ENCODE data around the gene CFHR2.

DNA sequence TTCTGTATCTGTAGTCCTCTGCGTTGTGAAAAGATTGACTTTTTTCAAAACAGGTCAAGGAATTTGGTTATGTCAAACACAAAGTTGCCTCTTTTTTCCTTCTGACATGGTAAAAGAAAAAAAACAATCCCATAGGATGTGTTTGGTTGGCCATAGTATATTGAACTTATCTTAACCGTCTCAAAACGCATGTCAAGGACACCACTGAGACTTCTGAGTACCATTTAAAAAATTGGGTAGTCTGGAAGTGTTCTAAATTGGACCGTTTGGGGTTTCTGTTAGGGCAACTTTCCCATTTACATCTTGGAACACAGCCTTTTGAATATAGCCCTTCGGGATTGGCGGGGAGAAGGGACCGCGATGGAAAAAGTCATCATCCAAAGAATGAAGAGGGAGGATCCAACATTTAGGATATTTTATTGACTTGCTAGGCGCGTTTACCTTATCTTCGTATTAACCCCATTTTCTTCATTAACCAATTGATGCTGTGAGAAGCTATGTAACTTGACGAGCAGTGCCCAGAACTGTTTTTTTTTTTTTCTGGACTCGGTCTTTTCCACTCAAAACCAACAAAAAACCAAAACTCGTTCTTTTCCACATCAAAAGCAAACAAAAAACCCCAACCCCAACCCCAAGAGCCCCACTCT lies 844 bp upstream of the CDC73 start:
- PRO-cap, result no peak
- RRBS, 2 experiments, result no CpG with 5 or more reads among the region's 14 CpGs

DNA sequence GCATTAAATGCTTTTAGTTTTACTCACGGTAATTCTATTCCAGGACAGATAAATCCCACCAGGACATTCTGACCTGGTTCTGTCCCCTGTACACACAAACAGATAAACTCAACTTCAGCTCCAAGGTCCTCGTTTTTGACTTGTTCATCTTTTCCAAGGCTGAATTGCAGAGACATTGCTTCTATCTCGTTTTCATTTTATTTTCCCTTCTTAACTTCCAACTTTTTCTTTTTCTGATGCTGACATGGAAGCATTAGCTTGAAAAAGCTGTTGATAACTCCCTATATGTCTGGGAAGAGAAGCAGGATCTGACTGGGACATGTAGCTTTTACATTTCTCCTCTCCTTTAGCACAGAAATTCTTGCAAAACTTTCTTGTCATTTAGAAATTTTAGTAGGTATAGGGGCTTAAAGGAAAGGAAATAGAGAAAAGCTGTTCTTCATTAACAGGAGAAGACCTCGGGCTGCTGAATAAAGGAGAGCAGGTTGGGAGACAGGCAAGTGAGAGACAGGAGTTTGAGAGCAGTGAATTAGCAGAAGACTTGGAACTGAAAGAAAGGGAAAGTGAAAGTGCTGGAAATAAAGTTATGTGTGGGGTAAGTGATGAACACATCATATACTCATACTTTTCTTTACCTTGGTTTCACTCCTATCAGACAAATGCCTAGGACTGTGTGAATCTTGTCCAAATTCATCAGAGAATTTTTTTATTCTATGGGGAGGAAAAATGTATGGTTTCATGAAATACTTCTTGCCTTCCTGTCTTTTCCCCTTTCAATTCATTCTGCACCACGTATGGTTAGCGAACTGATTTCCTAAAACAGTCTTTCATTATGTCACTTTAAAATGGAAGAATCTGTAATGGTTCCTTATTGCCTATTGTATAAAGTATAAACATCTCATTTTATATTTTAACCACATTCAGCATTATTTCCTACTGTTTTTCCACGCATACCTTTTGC lies 231.9 kb upstream of the B3GALT2 start:
- PRO-cap, result no peak
- RRBS, 2 experiments, result no CpG with 5 or more reads among the region's 7 CpGs

GRCh38 chr1:193457612-193458155 lies 271.3 kb upstream of the B3GALT2 start:
- PRO-cap, result no peak
- RRBS, 2 experiments, result no CpG with 5 or more reads among the region's 9 CpGs

- PRO-cap, result no peak
- RRBS, 2 experiments, result no CpG with 5 or more reads among the region's 5 CpGs
These were observed 275.3 kb upstream of the B3GALT2 start for GRCh38 chr1:193461590-193462156.

GRCh38 chr1:194069630-194069995 lies 883.2 kb upstream of the B3GALT2 start:
- PRO-cap, result no peak
- RRBS, 2 experiments, result no CpG with 5 or more reads among the region's 3 CpGs

DNA sequence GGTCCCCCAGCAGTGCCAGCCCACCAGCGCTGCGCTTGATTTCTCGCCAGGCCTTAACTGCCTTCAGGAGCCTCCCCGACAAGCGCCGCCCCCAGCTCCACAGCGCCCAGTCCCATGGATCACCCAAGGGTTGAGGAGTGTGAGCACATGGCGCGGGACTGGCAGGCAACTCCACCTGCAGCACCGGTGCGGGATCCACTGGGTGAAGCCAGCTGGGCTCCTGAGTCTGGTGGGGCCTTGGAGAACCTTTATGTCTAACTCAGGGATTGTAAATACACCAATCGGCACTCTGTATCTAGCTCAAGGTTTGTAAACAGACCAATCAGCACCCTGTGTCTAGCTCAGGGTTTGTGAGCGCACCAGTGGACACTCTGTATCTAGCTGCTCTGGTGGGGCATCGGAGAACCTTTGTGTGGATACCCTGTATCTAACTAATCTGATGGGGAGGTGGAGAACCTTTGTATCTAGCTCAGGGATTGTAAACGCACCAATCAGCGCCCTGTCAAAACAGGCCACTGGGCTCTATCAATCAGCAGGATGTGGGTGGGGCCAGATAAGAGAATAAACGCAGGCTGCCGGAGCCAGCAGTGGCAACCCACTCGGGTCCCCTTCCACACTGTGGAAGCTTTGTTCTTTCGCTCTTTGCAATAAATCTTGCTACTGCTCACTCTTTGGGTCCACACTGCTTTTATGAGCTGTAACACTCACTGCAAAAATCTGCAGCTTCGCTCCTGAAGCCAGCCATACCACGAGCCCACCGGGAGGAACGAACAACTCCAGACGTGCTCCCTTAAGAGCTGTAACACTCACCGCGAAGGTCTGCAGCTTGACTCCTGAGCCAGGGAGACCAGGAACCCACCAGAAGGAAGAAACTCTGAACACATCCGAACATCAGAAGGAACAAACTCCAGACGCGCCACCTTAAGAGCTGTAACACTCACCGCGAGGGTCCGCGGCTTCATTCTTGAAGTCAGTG lies 1673.1 kb upstream of the B3GALT2 start:
- PRO-cap, result no peak
- RRBS, 2 experiments, result no CpG with 5 or more reads among the region's 34 CpGs

- PRO-cap, result no peak
- RRBS, 2 experiments, result no CpG with 5 or more reads among the region's 4 CpGs
These were observed 23.5 kb downstream of the KCNT2 start for GRCh38 chr1:196584518-196585283.

GRCh38 chr1:196655164-196655459 lies 3.3 kb downstream of the CFH start:
- PRO-cap, result no peak
- RRBS, 2 experiments, result no CpG with 5 or more reads among the region's 3 CpGs

DNA sequence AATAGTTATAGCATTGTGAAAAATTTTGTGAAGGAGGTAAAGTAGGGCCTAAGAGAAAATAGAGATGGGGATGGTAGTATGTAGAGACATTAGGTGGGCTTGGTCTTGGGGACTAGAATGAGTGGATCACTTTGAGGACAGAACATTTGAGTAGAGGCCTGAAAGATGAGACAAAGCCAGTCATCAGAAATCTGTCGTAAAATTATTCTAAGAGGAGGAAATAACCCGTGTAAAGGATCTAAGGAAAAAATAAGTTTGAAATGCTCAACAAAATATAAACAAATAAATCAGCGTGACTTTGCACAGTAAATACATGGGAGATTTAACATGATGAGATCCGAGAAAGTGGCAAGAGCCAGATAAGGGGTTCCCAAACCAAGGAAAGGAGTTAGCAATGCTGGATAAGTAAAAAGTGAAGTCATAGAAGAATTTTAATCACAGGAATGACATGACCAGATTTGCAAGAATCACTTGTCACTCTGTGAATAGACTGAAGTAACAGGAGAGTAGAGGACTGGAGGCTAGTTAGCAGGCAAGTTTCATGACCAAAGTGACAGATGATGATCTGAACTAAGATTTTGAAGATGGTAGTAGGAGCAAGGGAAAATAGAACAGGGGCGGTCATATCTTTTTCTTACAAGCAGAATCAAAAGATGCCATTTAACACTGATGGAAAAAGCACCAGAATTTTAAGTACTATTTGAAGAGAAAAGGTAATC lies 8.3 kb downstream of the CFH start:
- PRO-cap, result no peak
- RRBS, 2 experiments, result no CpG with 5 or more reads among the region's 5 CpGs

GRCh38 chr1:196672890-196673194 lies 21.0 kb downstream of the CFH start:
- PRO-cap, result no peak
- RRBS, 2 experiments, result no CpG with 5 or more reads among the region's 1 CpG

DNA sequence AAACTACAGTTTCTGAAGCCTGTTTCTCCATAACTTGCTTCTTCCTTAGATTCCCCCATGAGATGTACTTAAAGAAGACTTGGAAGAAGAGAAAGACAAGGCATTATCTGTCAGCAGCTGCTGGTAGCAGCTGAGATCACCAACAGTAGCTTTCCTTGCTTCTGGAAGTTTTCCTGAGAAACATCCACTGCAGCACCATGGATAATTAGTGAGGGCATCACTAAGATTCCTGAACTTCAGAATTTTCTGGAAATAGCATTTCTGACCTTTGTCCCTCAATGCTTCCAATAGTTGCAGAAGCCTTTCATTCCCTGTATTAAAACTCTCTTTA lies 386 bp upstream of the CFHR4 start:
- PRO-cap, result no peak

GRCh38 chr1:196941617-196941821 lies 2.0 kb upstream of the CFHR2 start:
- PRO-cap, result no peak
- RRBS, 2 experiments, result no CpG with 5 or more reads among the region's 6 CpGs

DNA sequence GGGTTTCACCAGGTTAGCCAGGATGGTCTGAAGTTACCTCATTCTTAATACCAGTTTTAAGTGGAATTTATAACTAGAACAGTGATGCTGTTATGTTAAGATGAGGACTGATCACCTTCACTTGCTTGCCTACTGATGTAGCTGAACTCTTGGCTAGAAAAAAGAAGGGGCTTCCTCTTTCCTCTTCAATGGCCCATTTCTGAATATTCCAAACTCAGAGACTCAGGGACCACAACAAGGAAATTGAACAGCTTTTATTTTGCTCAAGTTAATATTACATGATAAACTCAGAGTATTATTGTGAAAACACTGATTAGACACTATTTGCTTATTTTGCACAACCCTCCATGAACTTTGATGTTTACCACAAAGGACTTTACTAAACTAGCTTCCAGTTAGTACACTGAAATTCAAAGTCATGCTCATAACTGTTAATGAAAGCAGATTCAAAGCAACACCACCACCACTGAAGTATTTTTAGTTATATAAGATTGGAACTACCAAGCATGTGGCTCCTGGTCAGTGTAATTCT lies at the start of gene CFHR2:
Gene CFHR2, plus strand, starts transcription at position 364 of the 532 bp plus-strand sequence.
- PRO-cap, result no peak

- PRO-cap, result no peak
- RRBS, 2 experiments, result no CpG with 5 or more reads among the region's 1 CpG
These were observed 22.1 kb downstream of the ZBTB41 start for GRCh38 chr1:197178928-197179405.

GRCh38 chr1:197776375-197776854 lies 1.1 kb upstream of the DENND1B start:
- PRO-cap, result no peak
- RRBS, 2 experiments, result no CpG with 5 or more reads among the region's 1 CpG

GRCh38 chr1:197884270-197884673 lies 18.2 kb upstream of the C1orf53 start:
- PRO-cap, result no peak
- RRBS, 2 experiments, result no CpG with 5 or more reads among the region's 6 CpGs

- PRO-cap, result bidirectional peak, plus-strand start at chr1:197916020, minus-strand start at chr1:197915918; bidirectional peak, plus-strand start at chr1:197916210, minus-strand start at chr1:197916177; bidirectional peak, plus-strand start at chr1:197916387, minus-strand start at chr1:197916252
- RRBS, 2 experiments, result 38 to 40% methylated on average over 3 to 7 of the region's 48 CpGs
These were observed 1.4 kb upstream of the LHX9 start for GRCh38 chr1:197915472-197916509.

- PRO-cap, result no peak
- RRBS, 2 experiments, result no CpG with 5 or more reads among the region's 1 CpG
These were observed 80.5 kb upstream of the NEK7 start for GRCh38 chr1:198076327-198076591.

GRCh38 chr1:198155945-198156438 lies 806 bp upstream of the NEK7 start:
- PRO-cap, result no peak
- RRBS, 2 experiments, result no CpG with 5 or more reads among the region's 8 CpGs

DNA sequence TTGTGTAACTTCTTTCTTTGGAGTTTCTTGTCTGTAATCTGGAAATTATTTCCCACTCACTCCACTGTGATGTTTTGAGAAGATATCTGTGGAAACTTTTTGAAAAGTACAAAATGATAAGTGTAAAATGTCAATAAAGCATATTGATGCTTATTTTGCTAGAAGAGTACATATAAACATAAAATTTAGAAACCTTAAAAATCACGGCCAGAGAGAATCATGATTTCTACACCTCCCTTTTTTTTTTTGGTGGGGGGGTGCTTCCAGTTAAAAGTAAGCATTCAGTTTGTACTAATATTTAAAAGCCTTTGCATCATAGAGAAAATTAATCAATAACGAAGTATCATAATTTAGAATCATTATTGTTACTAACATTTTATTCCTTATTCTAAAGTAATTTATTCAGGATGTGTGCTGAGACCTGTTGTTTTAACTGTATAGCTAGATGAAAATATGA lies 23.2 kb downstream of the NEK7 start:
- PRO-cap, result no peak
- RRBS, 2 experiments, result no CpG with 5 or more reads among the region's 2 CpGs